Mucosa of descending colon (tissue), 1 donor: ENCODE data around the genes BACH1, KRTAP13-2, KRTAP22-2 and KRTAP20-4.

DNA sequence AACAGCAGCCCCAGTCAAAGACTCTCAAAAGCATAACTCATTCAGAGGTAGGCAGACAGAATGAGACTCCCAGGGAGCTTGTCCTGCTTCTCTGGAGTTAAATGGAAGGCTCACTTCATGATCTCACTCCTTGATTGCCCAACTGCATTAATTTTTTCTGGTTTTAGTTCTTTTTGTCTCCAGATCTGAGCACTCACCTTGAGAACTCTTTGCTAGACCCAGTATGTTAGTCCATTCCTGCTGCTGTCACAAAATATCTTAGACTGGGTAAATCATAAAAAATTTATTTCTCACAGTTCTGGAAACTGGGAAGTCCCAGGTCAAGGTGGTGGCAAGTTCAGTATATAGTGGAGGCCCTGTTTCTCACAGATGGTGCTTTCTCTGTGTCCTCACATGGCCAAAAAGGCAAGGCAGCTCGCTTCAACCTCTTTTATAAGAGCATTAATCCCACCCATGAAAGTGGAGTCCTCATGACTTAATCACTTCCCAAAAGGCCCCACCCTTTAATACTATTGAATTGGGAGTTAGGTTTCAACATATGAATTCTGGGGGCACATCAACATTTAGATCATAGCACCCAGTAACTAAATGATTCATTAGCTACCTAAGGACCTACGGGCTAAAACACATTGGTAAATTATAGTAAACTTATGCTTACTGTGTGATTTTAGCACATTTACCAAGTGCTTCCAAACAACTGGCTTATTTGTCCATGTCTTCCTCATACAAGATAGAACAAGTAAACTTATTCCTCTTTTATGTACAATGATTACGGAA is 210.5 kb downstream of the N6AMT1 start:
- PRO-cap, result no peak

DNA sequence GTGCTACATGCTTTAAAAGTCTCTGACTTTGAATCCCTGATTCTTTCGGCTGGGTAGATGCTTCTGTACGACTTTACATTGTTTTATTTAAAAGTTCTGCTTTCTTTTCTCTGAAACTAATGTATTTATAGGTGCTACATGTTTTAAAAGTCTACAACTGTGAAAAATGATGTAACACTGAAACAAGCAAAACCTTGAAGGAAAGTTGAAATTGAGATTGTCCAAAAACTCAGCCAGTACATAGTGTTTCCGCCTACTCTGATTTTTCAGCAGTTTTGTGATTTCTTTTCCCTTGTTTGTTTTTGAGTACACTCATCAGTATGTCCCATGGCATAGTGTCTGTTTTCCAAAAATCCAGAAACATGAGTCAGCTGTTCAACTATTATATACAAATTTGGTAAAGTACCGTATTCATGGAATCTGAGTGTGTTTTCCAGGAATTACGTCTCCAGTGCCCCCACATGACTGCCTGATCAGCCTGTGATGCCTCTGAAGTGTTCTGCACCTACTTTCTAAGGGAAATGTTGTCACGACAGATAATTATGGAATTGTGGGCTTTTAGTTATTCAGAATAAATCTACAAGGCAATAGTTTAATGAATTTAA is 79.4 kb downstream of the N6AMT1 start:
- PRO-cap, result no peak

DNA sequence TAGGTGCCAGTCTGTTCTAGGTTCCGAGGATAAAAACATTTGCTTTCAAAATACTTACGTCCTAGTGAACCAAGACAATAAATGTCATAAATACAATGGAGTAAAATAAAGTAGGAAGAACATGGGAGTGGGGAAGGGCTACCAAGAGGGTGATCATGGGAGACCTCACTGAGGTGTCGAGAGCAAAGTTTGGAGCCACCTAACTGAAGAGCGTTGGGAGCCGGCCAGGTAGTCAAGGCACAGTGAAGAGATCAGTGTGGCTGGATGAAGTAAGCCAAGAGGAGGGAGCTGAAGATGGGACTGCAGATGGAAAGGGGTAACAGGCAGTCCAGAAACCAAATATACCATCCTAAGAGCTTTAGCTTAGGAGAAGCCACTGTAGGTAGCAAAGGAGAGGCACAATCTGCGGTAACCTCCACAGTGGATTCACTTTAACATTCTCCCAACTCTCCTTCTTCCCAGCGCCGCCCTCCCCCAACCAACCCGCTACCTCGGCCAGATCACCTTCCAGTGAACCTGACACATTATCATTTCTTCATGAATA is 630 bp downstream of the LTN1 start:
- PRO-cap, result no peak

- PRO-cap, result no peak
Observed at GRCh38 chr21:29000055-29000734, 7.5 kb upstream of the LTN1 start.

DNA sequence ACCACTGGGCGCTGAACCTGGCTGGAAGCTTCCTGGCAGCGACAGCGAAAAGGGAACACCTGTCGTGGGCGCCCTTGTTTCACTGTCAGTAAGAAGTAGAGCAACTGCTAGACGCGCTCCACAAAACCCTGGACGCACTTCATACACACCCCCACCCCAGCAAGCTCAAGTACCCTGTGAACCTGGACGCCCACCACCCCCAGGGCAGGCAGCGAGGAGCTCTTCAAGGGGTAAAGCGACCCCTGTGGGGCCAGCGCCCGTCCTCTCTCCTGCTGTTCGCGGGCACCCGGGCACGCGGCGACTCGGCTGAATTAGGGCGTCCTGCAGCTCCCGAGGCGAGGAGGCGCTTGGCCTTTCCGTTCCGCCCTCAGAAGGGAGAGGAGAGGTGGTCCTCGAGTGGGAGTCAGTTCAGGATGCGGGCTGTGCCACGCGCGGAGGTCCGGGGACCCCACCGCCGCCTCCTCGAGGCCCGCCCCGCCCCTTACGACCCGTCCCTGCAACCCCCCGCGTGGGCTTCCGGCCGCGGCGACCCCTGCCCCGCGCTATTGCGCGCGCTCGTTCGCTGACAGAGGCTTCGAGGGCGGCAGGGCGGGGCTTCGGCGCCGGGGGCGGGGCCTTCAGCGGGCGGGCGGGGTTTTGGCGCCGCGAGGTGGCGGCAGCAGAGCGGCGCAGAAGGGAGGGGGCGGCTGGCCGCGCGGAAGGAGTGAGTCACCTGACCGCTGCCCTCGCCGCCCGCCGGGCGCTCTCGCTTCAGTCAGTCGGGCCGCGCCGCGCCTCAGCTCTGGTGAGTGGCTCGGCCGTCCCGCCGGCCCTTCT is at the start of gene BACH1:
TSS of gene BACH1 (plus strand) at position 753 of the 816 bp plus-strand sequence.
- PRO-cap, result bidirectional peak, plus-strand start at position 753 of the sequence, minus-strand start at position 567 of the sequence

DNA sequence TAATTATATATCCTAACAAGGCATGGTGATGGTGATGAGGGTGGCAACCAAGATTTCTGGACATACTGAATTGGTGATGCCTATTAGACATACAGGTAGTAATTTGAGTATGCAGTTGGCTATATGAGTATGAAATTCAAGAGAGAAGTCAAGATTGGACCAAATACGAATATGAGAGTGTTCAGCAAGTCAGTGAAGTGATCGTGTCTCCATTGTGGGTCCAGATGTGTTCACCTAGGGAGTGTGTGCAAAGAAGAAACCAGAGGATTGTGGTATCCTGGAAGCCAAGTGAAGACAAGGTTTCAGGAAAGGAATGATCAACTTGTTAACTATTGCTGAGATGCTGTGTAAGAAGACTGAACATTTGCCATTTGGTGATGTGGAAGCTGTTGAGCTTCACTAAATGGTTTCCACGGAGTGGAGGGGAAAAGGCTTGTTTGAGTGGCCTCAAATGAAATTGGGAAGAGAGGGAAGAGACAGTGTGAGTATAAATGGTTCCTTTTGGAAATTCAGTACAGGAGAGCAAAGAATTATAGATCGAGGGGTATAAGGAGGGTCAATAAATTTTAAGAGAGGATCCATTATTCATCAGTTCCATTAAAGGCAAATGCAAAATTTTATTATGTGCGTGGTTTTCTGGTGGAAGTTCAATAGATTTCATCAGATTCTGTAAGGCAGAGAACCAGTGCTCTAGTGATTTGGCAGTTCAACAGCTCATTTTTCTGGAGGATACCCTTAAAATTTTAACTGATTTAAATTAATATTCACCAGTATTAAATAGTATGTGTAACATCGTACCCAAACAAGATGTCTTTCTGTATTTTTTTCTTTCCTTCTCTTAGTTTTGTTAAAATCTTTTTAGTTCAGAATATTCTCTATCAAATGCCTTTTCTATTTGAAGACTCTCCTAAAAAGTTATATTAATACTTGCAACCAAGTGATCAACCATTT is 11.9 kb downstream of the BACH1 start:
- PRO-cap, result no peak

GRCh38 chr21:29320935-29321667 is 22.4 kb downstream of the BACH1 start:
- PRO-cap, result no peak

DNA sequence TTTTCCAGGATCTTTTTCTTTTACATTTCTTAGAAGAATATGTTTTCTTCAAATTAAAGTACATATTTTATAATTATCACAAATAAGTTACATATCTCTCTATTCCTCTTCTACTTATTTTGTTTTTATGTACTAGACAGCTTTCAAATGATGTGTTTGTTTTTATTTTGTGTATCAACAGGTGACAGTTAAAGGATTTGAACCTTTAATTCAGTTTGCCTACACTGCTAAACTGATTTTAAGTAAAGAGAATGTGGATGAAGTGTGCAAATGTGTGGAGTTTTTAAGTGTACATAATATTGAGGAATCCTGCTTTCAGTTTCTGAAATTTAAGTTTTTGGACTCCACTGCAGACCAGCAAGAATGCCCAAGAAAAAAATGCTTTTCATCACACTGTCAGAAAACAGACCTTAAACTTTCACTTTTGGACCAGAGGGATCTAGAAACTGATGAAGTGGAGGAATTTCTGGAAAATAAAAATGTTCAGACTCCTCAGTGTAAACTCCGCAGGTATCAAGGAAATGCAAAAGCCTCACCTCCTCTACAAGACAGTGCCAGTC is 27.2 kb downstream of the BACH1 start:
- PRO-cap, result no peak

DNA sequence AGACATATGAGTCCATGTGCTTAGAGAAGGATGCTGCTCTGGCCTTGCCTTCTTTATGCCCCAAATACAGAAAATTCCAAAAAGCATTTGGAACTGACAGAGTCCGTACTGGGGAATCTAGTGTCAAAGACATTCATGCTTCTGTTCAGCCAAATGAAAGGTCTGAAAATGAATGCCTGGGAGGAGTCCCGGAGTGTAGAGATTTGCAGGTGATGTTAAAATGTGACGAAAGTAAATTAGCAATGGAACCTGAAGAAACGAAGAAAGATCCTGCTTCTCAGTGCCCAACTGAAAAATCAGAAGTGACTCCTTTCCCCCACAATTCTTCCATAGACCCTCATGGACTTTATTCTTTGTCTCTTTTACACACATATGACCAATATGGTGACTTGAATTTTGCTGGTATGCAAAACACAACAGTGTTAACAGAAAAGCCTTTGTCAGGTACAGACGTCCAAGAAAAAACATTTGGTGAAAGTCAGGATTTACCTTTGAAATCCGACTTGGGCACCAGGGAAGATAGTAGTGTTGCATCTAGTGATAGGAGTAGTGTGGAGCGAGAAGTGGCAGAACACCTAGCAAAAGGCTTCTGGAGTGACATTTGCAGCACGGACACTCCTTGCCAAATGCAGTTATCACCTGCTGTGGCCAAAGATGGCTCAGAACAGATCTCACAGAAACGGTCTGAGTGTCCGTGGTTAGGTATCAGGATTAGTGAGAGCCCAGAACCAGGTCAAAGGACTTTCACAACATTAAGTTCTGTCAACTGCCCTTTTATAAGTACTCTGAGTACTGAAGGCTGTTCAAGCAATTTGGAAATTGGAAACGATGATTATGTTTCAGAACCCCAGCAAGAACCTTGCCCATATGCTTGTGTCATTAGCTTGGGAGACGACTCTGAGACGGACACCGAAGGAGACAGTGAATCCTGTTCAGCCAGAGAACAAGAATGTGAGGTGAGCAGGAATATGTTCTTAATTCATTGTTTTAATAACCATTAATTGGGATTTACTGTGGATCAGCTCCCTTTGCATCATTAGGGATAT is 28.0 kb downstream of the BACH1 start:
- PRO-cap, result no peak

- PRO-cap, result no peak
Observed at GRCh38 chr21:29555945-29556211, 257.2 kb downstream of the BACH1 start.

DNA sequence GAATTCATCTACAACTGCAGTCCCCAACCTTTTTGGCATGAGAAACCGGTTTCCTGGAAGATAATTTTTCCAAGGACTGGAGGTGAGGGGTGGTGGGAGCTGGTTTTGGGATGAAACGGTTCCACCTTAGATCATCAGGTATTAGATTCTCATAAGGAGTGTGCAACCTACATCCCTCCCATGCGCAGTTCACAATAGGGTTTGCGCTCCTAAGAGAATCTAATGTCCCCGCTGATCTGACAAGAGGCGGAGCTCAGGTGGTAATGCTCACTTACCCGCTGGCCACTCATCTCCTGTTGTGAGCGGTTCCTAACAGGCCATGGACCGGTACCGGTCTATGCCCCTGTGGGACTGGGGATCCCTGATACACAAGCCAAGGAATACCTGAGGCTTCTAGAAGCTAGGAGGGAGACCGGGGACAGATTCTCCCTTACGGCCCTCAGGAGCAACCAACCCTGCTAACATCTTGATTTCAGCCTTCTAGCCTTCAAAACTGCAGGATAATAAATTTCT is 170.4 kb downstream of the GRIK1 start:
- PRO-cap, result no peak

DNA sequence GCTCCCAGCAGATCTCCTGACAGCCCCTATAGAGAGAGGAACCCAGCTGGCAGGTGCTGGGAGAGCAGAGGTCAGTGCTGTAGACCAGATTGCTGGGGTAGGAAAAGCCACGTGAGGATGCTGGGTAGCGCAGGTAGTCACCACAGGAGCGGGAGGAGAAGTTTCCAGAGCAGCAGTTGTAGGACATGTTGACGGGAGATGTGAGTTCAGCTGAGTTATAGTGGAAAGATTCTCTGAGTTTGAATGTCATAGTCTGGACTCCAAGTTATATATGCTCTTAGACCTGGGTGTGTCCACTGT is at the start of gene KRTAP13-2:
TSS of gene KRTAP13-2 (minus strand) at position 245 of the 300 bp plus-strand sequence.
- PRO-cap, result unidirectional peak, minus-strand start at position 241 of the sequence

GRCh38 chr21:30590275-30590810 is at the start of gene KRTAP22-2:
Gene KRTAP22-2, minus strand, starts transcription at chr21:30590397.
- PRO-cap, result no peak

- PRO-cap, result no peak
Observed at GRCh38 chr21:30620453-30620815, at the start of gene KRTAP20-4. Gene KRTAP20-4, plus strand, starts transcription at chr21:30620627.

GRCh38 chr21:31110281-31111071 is 72.2 kb upstream of the KRTAP19-8 start:
- PRO-cap, result no peak

- PRO-cap, result no peak
Observed at GRCh38 chr21:31219146-31219649, 124.9 kb downstream of the TIAM1 start.

- PRO-cap, result no peak
Observed at GRCh38 chr21:31293811-31294506, 50.1 kb downstream of the TIAM1 start.

DNA sequence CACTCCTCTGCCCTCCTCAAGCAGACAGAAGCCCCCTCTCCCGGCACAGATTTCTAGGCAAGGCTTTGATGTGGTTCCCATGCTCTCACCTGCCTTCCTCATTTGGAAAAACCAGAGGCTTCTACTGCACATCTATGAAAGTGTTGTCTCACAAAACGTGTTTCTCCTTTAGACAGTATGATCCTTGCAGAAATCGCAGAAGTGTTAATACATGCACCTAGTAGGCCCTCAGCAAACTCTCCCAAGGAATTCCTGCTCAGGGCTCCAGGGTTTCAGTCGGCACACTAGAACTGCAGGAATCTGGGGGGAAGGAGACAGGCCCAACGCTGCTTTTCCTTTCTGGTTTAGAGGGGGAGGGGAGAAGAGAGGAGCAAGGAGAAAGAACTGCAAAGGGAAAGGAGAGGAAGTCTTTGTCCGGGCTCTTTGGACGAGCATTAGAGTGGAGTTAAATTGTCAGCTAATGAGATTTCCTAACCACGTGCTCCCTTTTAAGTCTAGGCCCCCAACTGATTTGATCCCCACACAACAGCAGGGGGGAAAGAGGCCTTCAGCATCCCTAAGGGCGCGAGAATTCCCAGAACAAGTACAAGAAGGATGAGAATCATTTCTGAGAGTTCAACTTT is 103.8 kb upstream of the SOD1 start:
- PRO-cap, result no peak

GRCh38 chr21:31701563-31702023 is 30.3 kb downstream of the SCAF4 start:
- PRO-cap, result no peak

DNA sequence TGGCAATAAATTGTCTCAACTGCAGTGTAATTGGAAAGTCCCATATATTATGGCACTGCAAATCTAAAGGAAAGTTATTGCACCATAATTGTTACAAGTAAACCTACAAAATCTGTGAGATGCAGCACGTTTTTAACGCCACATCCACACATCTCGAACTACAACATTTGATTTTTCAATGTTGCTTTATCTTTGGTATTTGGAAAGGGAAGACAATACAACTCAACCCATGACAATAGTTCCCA is 1.6 kb downstream of the SCAF4 start:
- PRO-cap, result no peak